ENCODE measurements around a stretch of chr4.

DNA sequence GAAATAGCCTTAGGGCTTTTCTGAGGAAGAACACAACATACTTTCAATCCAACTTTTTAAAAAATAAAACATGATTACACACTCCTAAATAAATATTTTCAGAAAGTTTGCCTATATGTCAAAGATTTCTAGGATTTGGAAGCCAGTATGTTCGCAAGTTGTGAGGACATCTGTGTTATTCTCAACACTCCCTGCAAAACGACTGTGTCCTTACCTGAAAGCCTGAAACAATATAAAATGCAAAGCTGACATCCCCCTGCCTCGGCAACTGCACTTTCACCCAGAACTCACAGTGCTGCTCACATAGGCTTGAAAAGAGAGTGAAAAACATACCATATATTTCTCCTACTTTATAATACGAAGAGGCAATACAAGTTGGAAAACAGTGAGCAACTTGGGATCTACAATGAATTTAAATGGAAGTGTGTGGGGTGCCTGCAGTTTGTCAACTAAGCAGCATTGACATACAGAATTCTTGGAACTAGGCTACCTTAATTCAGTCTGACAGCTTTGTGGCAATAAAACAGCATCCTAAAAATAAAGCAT is 8.2 kb downstream of the GASK1B start:
- PRO-cap, 3 experiments, result no peak in any of the 3 experiments
- RAMPAGE, long total RNA, 2 experiments, result no peak in any of the 2 experiments
- RRBS, result no CpG with 5 or more reads among the region's 4 CpGs

DNA sequence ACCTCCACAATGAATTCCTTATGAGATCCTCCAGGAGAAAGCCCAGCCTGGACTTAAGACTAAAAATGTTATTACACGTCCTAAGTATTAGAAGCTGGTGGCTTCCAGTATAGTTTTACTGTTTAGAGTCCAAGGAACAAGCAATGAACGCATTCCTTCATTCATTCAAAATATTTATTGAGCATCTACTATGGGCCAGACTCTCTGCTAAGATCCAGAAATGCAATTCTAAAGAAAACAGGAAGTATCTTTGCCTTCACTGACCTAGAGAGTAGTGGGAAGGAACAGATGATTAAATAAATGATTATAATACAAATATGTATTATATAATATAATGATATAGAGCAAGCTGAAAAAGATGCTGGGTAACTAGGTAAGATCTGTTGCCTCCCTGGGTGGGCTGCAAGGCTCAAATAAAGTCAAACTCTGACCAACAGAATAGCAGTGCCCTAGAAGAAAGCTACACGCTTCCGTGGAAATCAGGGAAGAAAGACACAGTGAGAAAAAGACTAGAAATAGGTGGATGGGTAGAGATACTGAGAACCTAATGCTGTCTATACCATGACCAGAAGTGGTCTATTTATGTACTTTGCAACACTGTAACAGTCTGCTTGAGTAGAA is 5.3 kb downstream of the GASK1B start:
- PRO-cap, 3 experiments, result peak in 1 of 3 experiments; most common plus-strand start position 444 of the sequence (in 1)
- RAMPAGE, long total RNA, 2 experiments, result no peak in any of the 2 experiments
- RRBS, result no CpG with 5 or more reads among the region's 4 CpGs

- PRO-cap, 3 experiments, result no peak in any of the 3 experiments
- RAMPAGE, long total RNA, 2 experiments, result no peak in any of the 2 experiments
- RRBS, result no CpG with 5 or more reads among the region's 6 CpGs
Measured at GRCh38 chr4:158705997-158706511, 17.1 kb downstream of the PPID start.

- PRO-cap, 3 experiments, result no peak in any of the 3 experiments
- RAMPAGE, long total RNA, 2 experiments, result no peak in any of the 2 experiments
- RRBS, result no CpG with 5 or more reads among the region's 1 CpG
Measured at GRCh38 chr4:158771752-158772083, 2.9 kb downstream of the FNIP2 start.

GRCh38 chr4:158782538-158783396 is 13.9 kb downstream of the FNIP2 start:
- PRO-cap, 3 experiments, result no peak in any of the 3 experiments
- RAMPAGE, long total RNA, 2 experiments, result no peak in any of the 2 experiments
- RRBS, result no CpG with 5 or more reads among the region's 4 CpGs

GRCh38 chr4:158811380-158812177 is 42.8 kb downstream of the FNIP2 start:
- PRO-cap, 3 experiments, result peak in 3 of 3 experiments; most common plus-strand start chr4:158811941 (in 3); most common minus-strand start chr4:158811852 (in 1)
- RAMPAGE, long total RNA, 2 experiments, result no peak in any of the 2 experiments
- RRBS, result no CpG with 5 or more reads among the region's 7 CpGs

GRCh38 chr4:158826818-158827308 is 58.0 kb downstream of the FNIP2 start:
- PRO-cap, 3 experiments, result no peak in any of the 3 experiments
- RAMPAGE, long total RNA, 2 experiments, result no peak in any of the 2 experiments
- RRBS, result no CpG with 5 or more reads among the region's 1 CpG

DNA sequence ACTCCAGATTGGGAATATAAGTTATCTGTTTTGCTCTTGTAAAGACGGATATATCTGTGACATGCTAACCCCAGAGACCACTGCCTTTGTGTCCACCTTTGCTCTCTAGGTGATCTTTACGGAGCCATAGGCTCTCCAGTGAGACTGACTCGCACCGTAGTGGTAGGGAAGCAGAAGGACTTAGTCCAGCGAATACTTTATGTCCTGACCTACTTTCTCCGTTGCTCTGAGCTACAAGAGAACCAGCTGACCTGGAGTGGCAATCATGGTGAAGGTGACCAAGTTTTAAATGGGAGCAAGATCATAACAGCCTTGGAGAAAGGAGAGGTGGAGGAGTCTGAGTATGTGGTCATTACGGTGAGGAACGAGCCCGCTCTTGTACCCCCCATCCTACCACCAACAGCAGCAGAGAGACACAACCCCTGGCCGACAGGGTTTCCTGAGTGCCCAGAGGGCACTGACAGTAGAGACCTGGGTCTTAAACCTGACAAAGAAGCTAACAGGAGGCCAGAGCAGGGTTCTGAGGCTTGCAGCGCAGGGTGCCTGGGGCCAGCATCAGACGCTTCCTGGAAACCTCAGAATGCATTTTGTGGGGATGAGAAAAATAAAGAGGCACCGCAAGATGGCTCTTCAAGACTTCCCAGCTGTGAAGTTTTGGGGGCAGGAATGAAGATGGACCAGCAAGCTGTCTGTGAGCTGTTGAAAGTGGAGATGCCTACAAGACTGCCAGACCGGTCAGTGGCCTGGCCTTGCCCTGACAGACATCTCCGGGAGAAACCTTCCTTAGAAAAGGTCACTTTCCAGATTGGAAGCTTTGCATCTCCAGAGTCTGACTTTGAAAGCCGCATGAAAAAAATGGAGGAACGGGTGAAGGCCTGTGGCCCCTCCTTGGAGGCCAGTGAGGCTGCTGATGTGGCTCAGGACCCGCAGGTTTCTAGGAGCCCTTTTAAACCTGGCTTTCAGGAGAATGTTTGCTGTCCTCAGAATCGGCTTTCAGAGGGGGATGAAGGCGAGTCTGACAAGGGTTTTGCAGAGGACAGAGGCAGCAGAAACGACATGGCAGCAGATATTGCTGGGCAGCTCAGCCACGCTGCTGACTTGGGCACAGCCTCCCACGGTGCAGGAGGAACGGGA is 99.5 kb downstream of the FNIP2 start:
- PRO-cap, 3 experiments, result no peak in any of the 3 experiments
- RAMPAGE, long total RNA, 2 experiments, result no peak in any of the 2 experiments
- RRBS, result 80% methylated on average over 1 of the region's 24 CpGs

- PRO-cap, 3 experiments, result no peak in any of the 3 experiments
- RAMPAGE, long total RNA, 2 experiments, result no peak in any of the 2 experiments
- RRBS, result no CpG with 5 or more reads among the region's 7 CpGs
Measured at GRCh38 chr4:158891236-158891937, 122.6 kb downstream of the FNIP2 start.

- PRO-cap, 3 experiments, result no peak in any of the 3 experiments
- RAMPAGE, long total RNA, 2 experiments, result no peak in any of the 2 experiments
- RRBS, result no CpG with 5 or more reads among the region's 7 CpGs
Measured at GRCh38 chr4:159016707-159017098, 18.3 kb downstream of the C4orf45 start.

DNA sequence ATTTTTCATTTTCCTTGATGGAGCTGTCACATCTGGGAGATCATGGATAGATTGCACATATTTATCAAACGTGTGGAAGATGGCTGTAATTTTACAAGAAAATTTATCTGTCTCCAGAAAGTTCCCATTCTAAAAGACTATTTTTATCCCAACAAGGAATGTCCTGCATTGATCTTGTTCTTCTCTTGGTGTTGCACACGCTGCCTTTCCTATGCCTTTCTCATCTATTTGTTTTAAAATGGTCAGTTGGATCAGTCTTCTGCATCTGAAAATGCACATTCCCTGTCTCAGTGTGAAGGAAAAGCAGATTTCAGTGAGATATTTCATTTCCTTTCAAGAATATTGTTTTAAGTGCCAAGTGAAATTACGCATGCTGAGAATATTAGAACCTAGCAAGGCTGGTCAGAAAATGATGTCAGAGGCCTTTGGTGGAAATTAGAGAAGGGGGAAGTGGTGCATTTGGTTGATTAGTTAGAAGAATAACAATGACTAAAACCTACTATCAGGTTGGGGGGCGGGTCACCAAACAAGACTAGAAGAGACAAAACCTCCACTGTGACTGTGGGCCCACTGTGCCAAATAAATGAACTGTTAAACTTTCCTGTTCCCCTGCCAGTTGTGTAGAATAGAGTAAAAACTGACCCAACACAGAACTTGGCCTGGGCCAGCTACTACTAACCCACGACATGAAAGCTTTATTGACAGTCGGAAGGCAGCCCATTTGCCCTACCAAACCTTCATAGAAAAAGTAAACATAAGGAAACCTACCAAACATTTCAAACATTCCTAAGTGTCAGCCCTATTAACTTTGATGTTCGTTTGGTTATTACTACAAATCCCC is 2.8 kb downstream of the RAPGEF2 start:
- PRO-cap, 3 experiments, result no peak in any of the 3 experiments
- RAMPAGE, long total RNA, 2 experiments, result no peak in any of the 2 experiments
- RRBS, result no CpG with 5 or more reads among the region's 7 CpGs

GRCh38 chr4:159203004-159203746 is 100.3 kb downstream of the RAPGEF2 start:
- PRO-cap, 3 experiments, result no peak in any of the 3 experiments
- RAMPAGE, long total RNA, 2 experiments, result no peak in any of the 2 experiments
- RRBS, result no CpG with 5 or more reads among the region's 8 CpGs

GRCh38 chr4:159269089-159269562 is 166.2 kb downstream of the RAPGEF2 start:
- PRO-cap, 3 experiments, result no peak in any of the 3 experiments
- RAMPAGE, long total RNA, 2 experiments, result no peak in any of the 2 experiments
- RRBS, result no CpG with 5 or more reads among the region's 10 CpGs

DNA sequence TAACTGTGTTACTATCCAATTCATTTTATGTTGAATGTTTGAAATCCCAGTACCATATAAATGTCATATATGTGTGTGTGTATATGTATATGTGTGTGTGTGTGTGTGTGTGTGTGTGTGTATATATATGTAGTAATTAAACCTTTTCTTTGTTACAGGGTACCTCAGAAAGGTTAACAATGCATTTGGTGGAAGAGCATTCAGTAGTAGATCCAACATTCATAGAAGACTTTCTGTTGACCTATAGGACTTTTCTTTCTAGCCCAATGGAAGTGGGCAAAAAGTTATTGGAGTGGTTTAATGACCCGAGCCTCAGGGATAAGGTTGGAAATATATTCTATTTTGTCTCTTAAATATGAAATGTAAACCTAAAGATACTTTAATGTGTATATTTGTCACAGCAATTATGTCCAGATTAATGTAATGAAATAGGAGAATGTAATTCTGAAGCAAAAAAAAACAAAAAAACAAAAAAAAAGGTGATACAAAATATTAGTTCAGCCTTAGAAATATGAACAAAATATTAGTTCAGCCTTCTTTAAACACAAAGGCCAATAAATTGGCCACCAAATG is 227.4 kb downstream of the RAPGEF2 start:
- PRO-cap, 3 experiments, result no peak in any of the 3 experiments
- RAMPAGE, long total RNA, 2 experiments, result no peak in any of the 2 experiments
- RRBS, result no CpG with 5 or more reads among the region's 1 CpG

GRCh38 chr4:159358617-159359476 is 256.0 kb downstream of the RAPGEF2 start:
- PRO-cap, 3 experiments, result no peak in any of the 3 experiments
- RAMPAGE, long total RNA, 2 experiments, result no peak in any of the 2 experiments
- RRBS, result no CpG with 5 or more reads among the region's 8 CpGs

DNA sequence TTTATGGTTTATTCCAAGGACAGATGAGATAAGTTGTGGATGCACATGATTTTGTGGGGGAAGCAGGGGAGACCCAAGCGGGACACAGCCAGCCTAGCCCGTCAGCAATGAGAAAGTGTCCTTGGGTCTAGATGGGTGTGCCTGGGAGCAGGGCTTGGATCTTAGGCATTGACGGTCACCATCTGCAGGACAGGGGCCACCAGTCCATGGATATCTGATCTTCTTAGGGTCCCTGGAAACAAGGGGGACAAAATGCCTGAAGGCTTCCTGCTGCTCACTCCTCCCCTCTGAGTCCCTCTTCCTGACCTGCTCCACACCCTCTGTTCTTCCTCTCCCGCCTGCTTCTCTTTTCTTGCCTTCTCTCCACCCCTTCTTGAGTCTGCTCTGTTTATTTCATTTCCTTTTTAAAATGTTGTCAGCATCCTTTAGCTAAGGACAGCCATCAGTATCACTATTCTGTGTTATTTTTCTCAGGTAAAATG is 298.4 kb downstream of the RAPGEF2 start:
- PRO-cap, 3 experiments, result no peak in any of the 3 experiments
- RAMPAGE, long total RNA, 2 experiments, result no peak in any of the 2 experiments
- RRBS, result no CpG with 5 or more reads among the region's 4 CpGs

DNA sequence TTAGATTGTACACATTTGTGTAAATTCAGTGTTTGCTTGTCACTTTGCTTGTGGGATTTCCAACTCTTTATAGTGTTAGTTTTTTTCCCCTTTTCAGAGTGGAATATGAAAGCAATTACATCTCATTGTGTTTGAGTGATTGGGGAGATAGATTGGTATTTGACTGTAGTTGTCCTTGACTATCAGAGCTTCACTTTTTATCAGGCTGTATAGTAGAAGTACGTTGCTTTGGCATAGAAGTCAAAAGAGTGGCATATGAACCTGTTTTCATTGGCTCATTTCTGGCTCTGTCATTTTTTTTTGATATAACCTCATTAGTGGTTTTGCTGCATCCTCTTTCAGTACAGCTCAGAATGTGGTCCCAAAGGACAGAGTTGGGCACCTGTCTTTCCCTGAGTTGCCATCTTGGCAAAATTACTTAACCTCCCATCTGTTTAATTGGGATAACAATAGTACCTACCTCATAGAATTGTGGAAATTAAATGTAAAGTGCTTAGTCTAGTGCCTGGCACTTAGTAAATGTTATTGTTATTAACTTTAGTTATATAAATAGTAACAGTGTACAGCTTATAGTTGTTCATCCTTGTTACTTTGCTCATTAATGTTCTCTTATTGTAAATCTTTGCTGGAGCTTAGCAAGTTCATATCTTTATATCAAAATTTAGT is 1.5 kb downstream of the TMA16 start:
- PRO-cap, 3 experiments, result no peak in any of the 3 experiments
- RAMPAGE, long total RNA, 2 experiments, result no peak in any of the 2 experiments
- RRBS, result no CpG with 5 or more reads among the region's 1 CpG

DNA sequence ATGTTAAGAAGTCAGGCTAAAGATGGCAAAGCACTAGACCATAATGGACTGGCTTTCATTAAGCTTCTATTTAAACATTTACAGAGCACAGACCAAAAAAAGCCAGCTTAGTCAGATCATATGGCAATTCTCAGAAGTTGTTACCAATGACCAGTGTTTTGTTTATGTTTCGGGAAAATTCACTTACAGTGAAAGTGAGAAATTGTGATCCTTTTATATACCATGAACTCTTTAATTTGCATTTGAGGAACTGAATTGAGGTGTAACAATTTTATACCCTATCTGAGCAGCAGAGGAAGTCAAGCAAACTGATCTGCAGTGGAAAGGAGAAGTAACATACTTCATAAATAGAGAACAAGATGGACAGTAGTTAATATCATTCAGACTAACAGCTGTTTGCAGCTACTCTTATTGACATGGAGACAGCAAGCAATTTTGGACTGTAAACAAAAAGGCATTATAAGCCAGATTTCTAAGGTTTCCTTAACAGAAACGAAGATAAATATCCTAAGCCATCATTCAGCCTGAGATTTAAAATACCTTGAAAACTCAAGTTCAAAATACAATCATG is 97.2 kb downstream of the TMA16 start:
- PRO-cap, 3 experiments, result no peak in any of the 3 experiments
- RAMPAGE, long total RNA, 2 experiments, result no peak in any of the 2 experiments
- RRBS, result no CpG with 5 or more reads among the region's 2 CpGs

- PRO-cap, 3 experiments, result no peak in any of the 3 experiments
- RAMPAGE, long total RNA, 2 experiments, result no peak in any of the 2 experiments
- RRBS, result no CpG with 5 or more reads among the region's 5 CpGs
Measured at GRCh38 chr4:163663512-163664336, 169.2 kb downstream of the TMA16 start.

DNA sequence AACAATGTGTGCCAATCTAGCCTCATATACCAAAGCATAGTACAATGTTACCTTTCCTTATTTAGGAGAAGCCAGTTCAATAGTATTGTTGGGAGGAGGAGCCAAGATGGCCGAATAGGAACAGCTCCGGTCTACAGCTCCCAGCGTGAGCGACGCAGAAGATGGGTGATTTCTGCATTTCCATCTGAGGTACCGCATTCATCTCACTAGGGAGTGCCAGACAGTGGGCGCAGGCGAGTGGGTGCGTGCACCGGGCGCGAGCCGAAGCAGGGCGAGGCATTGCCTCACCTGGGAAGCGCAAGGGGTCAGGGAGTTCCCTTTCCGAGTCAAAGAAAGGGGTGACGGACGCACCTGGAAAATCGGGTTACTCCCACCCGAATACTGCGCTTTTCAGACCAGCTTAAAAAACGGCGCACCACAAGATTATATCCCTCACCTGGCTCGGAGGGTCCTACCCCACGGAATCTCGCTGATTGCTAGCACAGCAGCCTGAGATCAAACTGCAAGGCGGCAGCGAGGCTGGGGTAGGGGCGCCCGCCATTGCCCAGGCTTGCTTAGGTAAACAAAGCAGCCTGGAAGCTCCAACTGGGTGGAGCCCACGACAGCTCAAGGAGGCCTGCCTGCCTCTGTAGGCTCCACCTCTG is 33.0 kb downstream of the MARCHF1 start:
- PRO-cap, 3 experiments, result no peak in any of the 3 experiments
- RAMPAGE, long total RNA, 2 experiments, result start-site peak on the minus strand in 2 of 2 experiments, centred at positions 298 to 567 of the sequence, 6 to 7 reads per replicate
- RRBS, result no CpG with 5 or more reads among the region's 31 CpGs